ENCODE results near the genes CYREN, STRA8 and TRIM24.

DNA sequence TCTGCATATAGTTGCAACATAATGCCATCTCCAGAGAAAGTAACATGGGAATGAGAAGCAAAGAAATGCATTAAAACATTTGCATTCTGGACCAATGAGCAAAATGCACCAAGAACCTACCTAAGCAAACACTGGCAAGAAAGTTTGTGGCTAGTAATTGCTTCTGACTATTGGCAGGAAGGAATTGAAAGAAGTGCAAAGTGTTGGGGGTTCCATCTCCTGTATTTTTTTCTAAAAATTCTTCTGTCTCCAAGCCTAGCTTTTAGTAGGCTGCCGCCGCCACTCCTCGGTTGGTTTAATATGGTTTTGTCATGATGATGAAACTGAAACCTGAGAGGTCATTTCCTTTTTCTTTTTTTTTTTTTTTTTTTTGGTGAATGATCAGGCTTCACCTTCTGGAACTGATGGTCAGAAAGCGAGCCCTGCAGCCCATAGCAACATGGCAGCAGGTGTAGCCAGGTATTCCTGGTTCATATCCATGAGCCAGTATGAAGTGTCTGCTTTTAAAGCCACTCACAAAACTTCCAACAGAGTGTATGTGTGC lies 75.4 kb upstream of the AGBL3 start:
- PRO-cap = no peak
- RAMPAGE, long total RNA, 4 experiments = no peak in any of the 4 experiments

GRCh38 chr7:134940818-134942056 lies 45.1 kb upstream of the AGBL3 start:
- PRO-cap = no peak
- RAMPAGE, long total RNA, 4 experiments = start-site peak on the plus strand in 1 of 4 experiments, at chr7:134941094-134941236 at its widest, 458 reads per replicate

DNA sequence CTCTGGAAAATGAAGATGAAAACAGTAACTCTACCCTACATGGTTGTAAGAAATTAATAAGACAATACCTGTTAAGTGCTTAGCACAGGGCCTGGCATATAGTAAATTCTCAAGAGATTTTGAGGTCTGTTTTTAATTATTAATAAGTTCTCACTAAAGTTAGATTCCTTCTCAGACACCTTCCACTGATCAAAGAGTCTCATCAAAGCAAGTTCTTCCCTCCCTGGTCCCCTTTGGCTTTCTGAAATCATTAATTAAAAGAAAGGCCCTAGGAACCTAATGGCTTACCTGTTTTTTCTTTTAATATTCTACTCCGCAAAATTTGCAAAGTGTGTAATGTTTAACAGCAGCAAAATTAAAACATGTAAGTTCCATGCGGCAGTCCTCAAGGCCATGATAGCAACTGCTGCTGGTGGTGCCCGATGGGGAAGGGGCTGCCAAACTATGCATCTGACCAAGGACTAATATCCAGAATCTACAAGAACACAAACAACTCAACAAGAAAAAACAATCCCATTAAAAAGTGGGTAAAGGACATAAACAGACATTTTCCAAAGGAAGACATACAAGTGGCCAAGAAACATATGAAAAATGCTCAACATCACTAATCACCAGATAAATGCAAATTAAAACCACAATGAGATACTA lies 4.7 kb downstream of the TMEM140 start:
- PRO-cap = no peak
- RAMPAGE, long total RNA, 4 experiments = no peak in any of the 4 experiments

DNA sequence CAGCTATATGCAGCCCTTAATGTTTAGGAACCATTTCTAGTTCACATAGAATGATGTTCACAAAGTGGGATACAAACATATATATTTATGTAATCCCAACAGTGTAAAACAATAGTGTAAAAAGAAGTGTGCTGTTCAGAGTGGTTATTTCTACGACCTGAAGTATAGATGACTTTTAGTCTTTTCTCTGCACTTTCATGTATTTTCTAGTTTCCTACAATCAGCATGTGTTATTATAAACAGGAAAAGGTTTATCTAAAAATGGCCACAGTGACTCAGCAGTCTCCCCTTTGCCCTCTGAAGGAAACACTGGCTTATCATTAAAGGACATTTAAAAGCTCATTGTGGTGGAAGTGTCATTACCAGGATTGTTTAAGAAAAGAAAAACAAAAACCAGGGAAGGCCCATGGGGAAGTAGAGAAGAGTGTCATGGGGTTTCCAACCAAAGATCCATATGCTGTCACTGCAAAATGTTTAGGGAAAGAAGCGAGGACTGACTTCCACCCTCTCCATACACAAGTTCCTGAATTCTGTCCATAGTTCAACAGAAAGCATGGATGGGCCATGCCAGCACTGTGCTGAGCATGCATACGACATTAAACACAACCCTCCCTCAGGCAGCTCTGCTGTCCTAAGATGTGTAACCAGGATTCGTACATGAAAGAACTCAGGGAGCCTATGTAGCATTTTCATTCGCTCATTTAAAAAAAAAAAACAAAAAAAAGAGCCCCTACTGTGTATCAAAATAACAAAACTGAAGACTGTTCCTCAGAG lies 10.3 kb downstream of the CYREN start:
- PRO-cap = no peak
- RAMPAGE, long total RNA, 4 experiments = no peak in any of the 4 experiments

- PRO-cap = no peak
- RAMPAGE, long total RNA, 4 experiments = no peak in any of the 4 experiments
Measured at GRCh38 chr7:135161349-135161990, 9.0 kb downstream of the CYREN start.

DNA sequence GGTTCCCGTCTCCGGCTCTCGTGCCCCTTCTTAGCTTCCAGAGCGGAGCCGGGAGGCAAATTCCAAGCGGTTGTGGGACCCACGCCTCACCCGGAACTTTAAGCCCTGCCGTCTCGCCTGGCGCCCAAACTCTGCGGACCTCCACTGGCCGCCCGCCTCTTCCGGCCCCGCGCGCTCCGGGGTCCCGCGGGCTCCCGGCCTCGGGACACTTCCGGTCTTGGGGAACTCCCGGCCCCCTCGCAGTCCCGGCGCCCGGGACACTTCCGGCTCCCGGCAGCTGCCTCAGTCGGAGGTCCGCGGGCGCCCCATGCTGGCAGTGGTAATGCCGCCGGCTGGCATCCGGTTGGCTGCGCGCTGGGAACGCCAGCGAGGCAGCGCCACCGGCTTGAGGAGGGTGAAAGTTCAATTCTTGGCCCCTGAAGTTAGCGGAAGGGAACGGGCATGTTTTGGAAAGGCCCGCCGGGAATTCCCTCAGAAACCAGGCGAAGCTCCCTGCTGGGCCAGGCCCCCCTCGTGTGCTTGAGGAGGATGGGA lies at the start of gene CYREN:
Gene CYREN (minus strand): TSS at position 146 of the 534 bp plus-strand sequence.
- PRO-cap = bidirectional peak, plus-strand start at position 285 of the sequence, minus-strand start at position 133 of the sequence
- RAMPAGE, long total RNA, 4 experiments = start-site peak on the minus strand in 2 of 4 experiments, centred at positions 141 to 276 of the sequence, 19 to 231 reads per replicate

DNA sequence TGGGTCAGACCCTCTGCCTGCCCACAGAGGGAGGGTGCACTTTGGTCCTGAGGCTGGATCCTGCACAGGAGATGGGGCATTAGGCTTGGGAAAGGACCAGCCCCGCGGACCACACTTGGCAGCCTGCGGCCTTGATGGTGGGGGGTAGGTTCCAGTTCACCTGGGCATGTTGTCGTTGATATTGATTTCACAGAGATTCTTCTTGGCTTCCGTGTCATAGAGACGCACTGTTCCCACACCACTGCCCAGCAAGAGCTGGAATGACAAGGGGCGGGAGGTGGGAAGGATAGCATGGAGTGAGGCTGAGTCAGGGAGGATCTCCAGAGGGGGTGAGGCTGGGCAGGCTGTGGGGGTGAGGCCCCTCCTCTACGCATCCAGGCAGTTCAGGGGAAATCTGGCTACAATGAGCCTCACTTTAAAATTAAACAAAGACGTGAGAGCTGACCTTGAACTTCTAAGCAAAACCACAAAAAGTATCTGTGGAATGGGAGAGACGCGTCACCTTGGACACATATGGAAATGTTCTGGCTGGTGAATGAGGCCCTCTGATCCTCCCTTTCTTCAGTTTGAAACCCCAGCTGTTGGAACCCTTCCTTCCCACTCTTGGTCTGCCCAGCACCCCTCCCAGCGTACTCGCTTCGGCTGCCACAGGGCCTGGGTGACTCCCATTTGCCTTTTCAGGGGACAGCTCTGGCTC lies 17.8 kb downstream of the WDR91 start:
- PRO-cap = no peak
- RAMPAGE, long total RNA, 4 experiments = no peak in any of the 4 experiments

DNA sequence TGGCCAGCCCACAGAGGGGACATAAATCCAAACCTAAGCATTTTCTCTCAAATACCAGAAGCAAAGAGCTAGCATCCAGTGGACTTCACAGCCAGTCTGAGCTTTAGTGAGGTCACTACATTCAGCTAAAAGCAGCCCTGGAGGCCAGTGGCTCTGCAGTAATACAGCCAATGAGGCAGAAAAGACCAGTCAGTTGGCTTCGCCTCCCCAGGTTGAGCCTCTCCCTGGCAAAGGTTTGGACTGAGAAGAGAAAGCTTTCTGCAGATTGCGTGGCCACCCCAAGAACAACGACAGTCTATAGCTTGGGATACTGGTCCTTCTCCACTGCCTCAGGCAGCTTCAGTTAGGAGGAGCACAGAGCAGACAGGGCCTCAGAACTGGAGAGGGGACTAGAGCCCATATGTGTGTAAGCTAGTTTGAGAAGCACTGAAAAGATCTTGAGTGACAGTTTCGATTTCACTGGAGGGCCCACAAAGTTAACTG lies 3.8 kb downstream of the WDR91 start:
- PRO-cap = no peak
- RAMPAGE, long total RNA, 4 experiments = no peak in any of the 4 experiments

DNA sequence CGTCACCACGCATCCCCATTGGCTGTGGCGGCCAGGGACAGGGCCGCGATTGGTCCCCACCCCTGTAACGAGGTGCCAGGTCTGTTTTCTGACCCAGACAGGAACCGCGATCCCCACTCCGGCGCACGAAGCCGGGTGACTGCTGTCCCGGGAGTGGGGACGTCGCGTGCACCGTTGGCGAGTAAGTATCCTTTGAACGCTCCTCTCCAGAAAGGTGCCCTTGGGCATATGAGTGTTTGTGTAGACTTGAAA lies at the start of gene STRA8:
Gene STRA8 (plus strand): TSS at position 116 of the 252 bp plus-strand sequence.
- PRO-cap = no peak
- RAMPAGE, long total RNA, 4 experiments = no peak in any of the 4 experiments

DNA sequence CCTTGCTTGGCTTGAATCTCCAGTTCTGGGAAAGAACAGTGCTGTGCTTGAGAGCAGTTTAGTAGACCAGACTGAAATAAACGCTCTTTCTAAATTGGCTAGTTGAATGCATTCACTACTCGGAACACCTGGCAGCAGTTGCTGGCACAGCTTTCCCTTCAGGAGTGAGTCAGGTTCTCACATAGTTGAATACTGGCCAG lies 16.5 kb downstream of the STMP1 start:
- PRO-cap = no peak
- RAMPAGE, long total RNA, 4 experiments = no peak in any of the 4 experiments

- PRO-cap = no peak
- RAMPAGE, long total RNA, 4 experiments = no peak in any of the 4 experiments
Measured at GRCh38 chr7:135773485-135773884, 24.9 kb upstream of the FAM180A start.

DNA sequence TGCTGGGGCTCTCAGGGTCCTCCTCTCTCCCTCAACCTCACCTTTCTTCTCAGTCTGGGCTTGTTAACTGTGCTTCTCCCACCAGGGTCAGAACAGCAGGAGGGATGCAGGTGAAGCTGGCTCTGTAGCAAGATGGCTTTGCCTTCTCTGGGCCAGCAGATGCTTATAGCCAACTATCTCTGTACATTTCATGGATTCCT lies 93.1 kb upstream of the FAM180A start:
- PRO-cap = no peak
- RAMPAGE, long total RNA, 4 experiments = no peak in any of the 4 experiments

DNA sequence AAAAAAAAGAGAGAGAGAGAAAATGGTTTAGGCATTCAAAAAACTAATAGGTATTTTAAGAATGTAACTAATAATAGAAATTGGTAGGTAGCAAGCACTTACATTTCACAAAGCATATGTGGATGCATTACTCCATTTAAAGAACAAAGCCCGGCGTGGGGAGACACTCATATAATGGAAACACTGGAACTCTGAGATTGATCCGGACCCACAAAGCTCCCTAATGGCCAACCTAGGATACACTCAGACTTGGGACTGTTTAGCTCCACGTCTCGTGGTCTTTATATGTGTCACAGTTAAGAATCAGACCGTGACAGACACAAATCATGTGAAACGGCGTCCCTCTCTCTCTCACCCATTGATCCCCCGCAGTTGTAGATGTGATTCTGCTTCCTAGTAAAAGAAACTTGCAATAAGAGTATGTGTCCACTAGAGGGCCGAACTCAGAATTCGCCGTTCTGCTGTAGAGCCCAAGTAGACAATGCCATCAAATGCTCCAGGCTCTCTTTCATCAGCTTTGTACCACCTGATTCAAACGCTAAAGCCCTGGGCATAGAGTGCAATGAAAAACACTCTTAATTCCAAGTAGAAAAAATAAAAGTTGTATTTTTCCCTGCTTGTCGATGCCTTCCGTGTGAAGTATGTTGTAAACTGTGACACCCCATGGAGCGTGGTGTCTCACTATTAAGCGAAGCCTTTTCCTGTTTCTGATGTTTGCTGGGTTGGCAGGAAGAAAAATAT lies 429.0 kb upstream of the MTPN start:
- PRO-cap = no peak
- RAMPAGE, long total RNA, 4 experiments = no peak in any of the 4 experiments

DNA sequence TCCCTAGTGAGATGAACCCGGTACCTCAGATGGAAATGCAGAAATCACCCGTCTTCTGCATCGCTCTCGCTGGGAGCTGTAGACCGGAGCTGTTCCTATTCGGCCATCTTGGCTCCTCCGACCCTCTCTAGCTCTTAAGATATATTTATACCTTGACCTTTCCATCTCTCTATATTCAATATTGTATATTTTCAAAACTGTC lies 442.8 kb upstream of the MTPN start:
- PRO-cap = no peak
- RAMPAGE, long total RNA, 4 experiments = no peak in any of the 4 experiments

DNA sequence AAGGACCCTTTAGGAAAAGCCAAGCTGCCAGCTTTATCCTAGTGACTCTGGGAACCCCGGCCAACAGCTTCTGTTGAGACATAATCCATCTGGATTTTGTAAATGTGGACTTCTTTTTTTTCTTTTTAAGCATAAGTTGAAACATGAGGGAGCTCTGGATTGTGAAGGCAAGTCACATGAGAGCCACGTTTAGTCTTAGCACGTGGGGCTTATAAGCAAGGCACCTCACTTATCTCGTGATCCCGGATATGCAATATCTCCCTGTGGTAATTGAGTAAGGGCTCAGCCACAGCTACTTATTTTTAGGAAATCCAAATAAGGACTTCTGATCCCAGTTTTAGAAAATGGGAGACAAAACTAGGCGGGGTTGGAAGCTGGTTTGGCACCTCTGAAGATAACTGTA lies 111.2 kb upstream of the PTN start:
- PRO-cap = no peak
- RAMPAGE, long total RNA, 4 experiments = no peak in any of the 4 experiments

DNA sequence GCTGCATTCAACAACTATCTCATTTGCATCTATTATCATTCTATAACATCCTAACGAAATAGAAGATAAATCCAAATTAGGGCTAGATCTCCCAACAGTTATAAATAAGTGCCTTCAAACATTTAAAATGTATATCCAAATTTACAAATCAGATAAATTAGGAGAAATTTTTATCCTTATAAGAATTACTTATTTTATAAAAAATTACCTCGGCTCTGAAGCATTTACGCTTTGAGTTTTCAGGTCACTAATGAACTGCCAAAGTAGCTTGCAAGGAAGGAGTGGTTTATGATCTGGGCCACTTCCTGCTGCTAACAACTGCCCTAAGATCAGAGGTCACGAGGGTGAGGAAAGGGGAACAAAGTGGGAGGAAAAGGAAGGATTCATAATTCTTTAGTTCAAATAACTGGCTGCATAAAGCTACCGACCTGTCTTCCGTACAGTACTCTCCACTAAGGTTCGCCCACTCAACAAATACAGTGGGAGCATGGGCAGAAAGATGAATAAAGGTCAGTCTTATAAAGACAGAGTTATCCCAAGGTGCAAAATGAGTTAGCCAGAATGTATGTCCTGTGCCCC lies 66.1 kb downstream of the CREB3L2 start:
- PRO-cap = unidirectional peak, plus-strand start at position 415 of the sequence
- RAMPAGE, long total RNA, 4 experiments = no peak in any of the 4 experiments

- PRO-cap = unidirectional peak, plus-strand start at chr7:137953830
- RAMPAGE, long total RNA, 4 experiments = no peak in any of the 4 experiments
Measured at GRCh38 chr7:137953521-137954255, 48.2 kb downstream of the CREB3L2 start.

- PRO-cap = no peak
- RAMPAGE, long total RNA, 4 experiments = no peak in any of the 4 experiments
Measured at GRCh38 chr7:138125983-138126349, 49.7 kb downstream of the AKR1D1 start.

- PRO-cap = no peak
- RAMPAGE, long total RNA, 4 experiments = no peak in any of the 4 experiments
Measured at GRCh38 chr7:138458390-138458944, 1.6 kb upstream of the TRIM24 start.

GRCh38 chr7:138460010-138460845 lies at the start of gene TRIM24:
Gene TRIM24, plus strand, starts transcription at chr7:138460259.
- PRO-cap = bidirectional peak, plus-strand start at chr7:138460448, minus-strand start at chr7:138459956; unidirectional peak, plus-strand start at chr7:138460548; bidirectional peak, plus-strand start at chr7:138460730, minus-strand start at chr7:138460703
- RAMPAGE, long total RNA, 4 experiments = start-site peak on the plus strand in 1 of 4 experiments, at chr7:138460227-138460425 at its widest, 16 to 20 reads per replicate

Measured in esophagus squamous epithelium (tissue), 4 donors.